Liver (tissue), 9 donors: ENCODE data around the gene TMEM134.

GRCh38 chr11:67076135-67076671 lies 19.6 kb downstream of the RHOD start:
- PRO-cap, 5 experiments, result peak in 1 of 5 experiments; most common plus-strand start chr11:67076430 (in 1)
- RAMPAGE, long total RNA, 2 experiments, result no peak in any of the 2 experiments
- RRBS, result no CpG with 5 or more reads among the region's 7 CpGs

- PRO-cap, 5 experiments, result no peak in any of the 5 experiments
- RAMPAGE, long total RNA, 2 experiments, result no peak in any of the 2 experiments
- RRBS, result no CpG with 5 or more reads among the region's 4 CpGs
These were observed 60.8 kb downstream of the KDM2A start for GRCh38 chr11:67179747-67180375.

DNA sequence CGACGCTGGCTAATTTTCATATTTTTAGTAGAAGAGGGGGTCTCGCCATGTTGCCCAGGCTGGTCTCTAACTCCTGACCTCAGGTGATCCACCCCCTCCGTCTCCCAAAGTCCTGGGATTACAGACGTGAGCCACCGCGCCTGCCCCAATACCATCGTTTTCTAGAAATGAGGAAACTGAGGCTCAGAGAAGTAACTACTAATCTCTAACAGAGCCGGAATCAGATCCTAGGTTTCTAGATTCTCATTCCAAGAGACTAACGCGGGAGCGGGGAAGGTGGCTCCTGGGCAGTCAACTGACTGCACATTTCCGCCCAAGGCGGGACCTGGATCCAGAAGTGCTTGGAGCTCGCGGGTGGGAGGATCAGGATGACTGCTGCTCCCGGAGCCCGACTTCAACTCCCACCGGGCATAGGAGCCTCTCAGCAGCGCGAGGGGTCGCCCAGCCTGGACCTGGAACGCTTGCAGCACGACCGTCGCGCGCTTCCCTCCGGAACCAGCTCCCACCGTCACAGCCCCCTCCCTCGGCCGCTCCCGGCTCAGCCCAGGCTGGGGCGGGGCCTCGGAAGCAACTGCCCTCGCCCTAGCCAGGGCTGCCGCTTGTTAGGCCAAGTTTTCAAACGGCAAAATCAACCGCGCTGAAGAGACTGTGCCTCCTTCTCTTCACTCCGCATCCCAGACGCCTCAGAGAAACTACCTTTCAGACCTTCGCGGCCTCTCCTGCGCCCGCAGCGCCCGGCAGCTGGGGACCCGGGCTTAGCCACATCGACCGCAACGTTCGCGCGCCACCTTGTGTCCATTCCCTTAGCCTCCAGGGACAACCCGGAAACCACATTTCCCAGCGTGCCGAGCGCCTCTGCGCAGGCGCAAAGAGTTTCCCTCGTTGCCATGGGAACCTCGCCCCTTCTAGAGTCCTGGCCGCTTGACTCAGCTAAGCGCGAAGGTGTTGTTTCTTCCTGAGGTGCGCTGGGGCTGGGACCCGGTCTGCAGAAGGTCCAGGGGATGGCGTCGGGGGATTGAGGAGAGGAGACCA lies 13.9 kb downstream of the SSH3 start:
- PRO-cap, 5 experiments, result peak in 5 of 5 experiments; most common plus-strand start position 334 of the sequence (in 1); most common minus-strand start position 497 of the sequence (in 4)
- RAMPAGE, long total RNA, 2 experiments, result no peak in any of the 2 experiments
- RRBS, result 1% methylated on average over 26 of the region's 70 CpGs

GRCh38 chr11:67349435-67350170 lies 3.7 kb downstream of the POLD4 start:
- PRO-cap, 5 experiments, result no peak in any of the 5 experiments
- RAMPAGE, long total RNA, 2 experiments, result no peak in any of the 2 experiments
- RRBS, result no CpG with 5 or more reads among the region's 4 CpGs

- PRO-cap, 5 experiments, result no peak in any of the 5 experiments
- RAMPAGE, long total RNA, 2 experiments, result no peak in any of the 2 experiments
- RRBS, result 6% methylated on average over 5 of the region's 25 CpGs
These were observed 1.9 kb downstream of the CLCF1 start for GRCh38 chr11:67371126-67372290.

GRCh38 chr11:67374377-67374876 lies 1.0 kb upstream of the CLCF1 start:
- PRO-cap, 5 experiments, result peak in 2 of 5 experiments; most common plus-strand start chr11:67374542 (in 2)
- RAMPAGE, long total RNA, 2 experiments, result no peak in any of the 2 experiments
- RRBS, result no CpG with 5 or more reads among the region's 15 CpGs

- PRO-cap, 5 experiments, result no peak in any of the 5 experiments
- RAMPAGE, long total RNA, 2 experiments, result no peak in any of the 2 experiments
- RRBS, result no CpG with 5 or more reads among the region's 16 CpGs
These were observed 4.8 kb upstream of the CARNS1 start for GRCh38 chr11:67410541-67411145.

DNA sequence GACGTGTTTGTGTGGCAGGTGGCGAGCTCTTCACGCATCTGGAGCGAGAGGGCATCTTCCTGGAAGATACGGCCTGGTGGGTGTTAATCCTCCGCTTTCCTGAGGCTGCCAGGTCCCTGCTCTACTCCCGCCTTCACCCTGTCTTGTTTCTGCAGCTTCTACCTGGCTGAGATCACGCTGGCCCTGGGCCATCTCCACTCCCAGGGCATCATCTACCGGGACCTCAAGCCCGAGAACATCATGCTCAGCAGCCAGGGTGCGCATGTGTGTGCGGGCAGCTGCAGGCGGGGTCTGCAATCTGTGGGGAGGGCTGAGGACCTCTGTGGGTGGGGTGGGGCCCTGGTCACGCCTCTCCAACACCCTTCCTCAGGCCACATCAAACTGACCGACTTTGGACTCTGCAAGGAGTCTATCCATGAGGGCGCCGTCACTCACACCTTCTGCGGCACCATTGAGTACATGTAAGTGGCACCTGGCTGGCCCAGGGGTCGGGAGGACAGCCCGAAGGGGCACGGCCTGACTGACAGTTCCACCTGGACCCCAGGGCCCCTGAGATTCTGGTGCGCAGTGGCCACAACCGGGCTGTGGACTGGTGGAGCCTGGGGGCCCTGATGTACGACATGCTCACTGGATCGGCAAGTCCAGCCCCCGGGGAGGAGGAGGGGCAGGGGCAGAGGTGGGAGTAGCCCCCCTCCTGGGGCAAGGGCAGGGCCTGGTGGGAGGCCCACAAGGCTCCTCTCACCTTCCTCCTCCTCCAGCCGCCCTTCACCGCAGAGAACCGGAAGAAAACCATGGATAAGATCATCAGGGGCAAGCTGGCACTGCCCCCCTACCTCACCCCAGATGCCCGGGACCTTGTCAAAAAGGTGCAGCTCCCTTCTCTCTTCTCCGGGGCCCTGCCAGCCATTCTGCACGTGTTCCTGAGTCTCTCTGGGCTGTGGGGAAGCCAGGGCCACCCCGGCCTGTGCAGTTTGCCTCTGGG lies 4.6 kb downstream of the RPS6KB2 start:
- PRO-cap, 5 experiments, result no peak in any of the 5 experiments
- RAMPAGE, long total RNA, 2 experiments, result no peak in any of the 2 experiments
- RRBS, result 81% methylated on average over 9 of the region's 33 CpGs

GRCh38 chr11:67438248-67438931 lies 908 bp upstream of the PTPRCAP start:
- PRO-cap, 5 experiments, result peak in 1 of 5 experiments; most common plus-strand start chr11:67438712 (in 1); most common minus-strand start chr11:67438679 (in 1)
- RAMPAGE, long total RNA, 2 experiments, result no peak in any of the 2 experiments
- RRBS, result 68% methylated on average over 6 of the region's 38 CpGs

DNA sequence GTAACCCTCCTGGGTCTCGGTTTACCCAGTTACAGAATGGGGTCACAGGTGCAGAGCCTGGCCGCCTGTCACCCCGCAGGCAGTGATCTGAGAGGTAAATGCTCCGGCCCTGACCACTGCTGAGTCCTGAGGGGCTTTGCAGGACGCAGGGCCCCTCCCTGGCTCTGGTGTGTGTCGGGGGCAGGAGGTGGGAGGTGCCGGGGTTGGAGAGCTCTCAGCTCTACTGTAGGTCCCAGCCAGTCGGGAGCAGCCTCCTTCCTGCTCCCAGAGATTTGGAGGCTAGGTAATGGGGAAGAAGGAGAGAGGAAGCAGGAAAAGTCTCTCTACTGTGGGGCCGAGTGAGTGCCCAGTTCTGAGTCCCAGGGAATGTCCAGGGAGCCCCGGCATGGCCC lies 543 bp downstream of the CORO1B start:
- PRO-cap, 5 experiments, result no peak in any of the 5 experiments
- RAMPAGE, long total RNA, 2 experiments, result no peak in any of the 2 experiments
- RRBS, result 38% methylated on average over 5 of the region's 10 CpGs

DNA sequence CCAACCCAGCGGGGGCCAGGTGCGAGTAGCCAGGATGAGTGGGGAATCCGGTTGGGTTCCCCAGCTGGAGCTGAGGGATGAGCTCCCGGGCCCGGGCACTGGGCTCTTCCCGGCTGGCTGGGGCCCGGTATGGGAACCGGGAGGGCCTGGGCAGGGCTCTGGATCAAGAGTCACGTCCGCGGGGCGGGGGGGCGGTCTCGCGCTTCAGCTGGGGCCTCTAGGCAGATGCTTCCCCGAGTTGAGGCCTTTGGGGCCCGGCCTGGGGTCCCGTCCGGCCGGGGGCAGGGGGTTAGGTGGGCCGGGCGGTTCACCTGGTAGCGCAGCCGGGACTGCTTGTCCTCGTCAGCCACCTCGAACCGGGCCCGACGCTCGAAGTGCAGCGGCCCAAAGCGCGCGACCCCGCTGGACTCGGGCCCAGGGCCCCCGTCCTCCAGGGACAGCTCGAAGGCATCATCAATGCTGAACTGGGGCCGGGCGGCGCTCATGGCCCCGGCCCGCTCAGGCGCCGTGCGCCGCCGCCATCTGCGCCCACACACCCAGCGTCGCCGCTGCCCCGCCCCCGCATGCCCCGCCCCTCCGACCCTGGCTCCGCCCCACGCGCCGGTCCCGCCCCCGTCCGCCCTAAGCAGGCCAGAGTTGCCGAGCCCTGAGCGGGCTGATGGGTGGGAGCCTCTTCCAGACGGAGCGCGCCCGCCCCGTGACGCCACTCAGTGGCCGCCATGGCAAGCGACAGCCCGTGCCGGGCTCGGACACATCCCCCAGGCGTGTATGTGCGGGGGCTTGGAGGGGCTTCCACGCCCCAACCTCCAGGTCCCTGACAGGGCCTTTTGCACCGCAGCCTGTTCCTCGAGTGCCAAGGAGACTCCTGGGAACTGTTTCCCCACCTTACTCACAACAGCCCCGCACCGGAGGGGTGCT lies at the start of gene TMEM134:
TMEM134 (minus strand) TSS at position 544 of the 918 bp plus-strand sequence.
- PRO-cap, 5 experiments, result peak in 5 of 5 experiments; most common plus-strand start position 633 of the sequence (in 5); most common minus-strand start position 504 of the sequence (in 2)
- RAMPAGE, long total RNA, 2 experiments, result start-site peak on the minus strand in 1 of 2 experiments, centred at position 534 of the sequence, 252 reads per replicate
- RRBS, result 2% methylated on average over 19 of the region's 83 CpGs

DNA sequence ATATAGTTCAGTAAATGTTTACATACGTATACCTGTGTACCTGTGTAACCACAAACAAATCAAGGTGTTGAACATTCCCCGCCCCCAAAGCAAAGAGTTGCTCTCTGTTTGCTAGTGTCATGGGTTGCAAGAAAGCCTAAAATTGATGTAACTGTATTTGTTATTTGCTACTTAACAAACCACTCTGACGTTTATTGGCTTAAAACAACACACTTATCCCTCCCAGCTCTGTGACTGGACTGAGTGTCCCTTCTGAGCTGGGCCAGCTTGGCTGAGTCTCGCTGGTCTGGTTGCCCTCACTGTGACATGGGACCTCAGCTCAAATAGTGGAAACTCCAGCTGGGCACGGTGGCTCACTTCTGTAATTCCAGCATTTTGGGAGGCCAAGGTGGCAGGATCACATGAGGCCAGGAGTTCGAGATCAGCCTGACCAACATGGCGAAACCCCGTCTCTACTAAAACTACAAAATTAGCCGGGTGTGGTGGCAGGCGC lies 25.5 kb upstream of the CABP2 start:
- PRO-cap, 5 experiments, result peak in 3 of 5 experiments; most common plus-strand start position 242 of the sequence (in 2); most common minus-strand start position 144 of the sequence (in 1)
- RAMPAGE, long total RNA, 2 experiments, result no peak in any of the 2 experiments
- RRBS, result no CpG with 5 or more reads among the region's 10 CpGs

DNA sequence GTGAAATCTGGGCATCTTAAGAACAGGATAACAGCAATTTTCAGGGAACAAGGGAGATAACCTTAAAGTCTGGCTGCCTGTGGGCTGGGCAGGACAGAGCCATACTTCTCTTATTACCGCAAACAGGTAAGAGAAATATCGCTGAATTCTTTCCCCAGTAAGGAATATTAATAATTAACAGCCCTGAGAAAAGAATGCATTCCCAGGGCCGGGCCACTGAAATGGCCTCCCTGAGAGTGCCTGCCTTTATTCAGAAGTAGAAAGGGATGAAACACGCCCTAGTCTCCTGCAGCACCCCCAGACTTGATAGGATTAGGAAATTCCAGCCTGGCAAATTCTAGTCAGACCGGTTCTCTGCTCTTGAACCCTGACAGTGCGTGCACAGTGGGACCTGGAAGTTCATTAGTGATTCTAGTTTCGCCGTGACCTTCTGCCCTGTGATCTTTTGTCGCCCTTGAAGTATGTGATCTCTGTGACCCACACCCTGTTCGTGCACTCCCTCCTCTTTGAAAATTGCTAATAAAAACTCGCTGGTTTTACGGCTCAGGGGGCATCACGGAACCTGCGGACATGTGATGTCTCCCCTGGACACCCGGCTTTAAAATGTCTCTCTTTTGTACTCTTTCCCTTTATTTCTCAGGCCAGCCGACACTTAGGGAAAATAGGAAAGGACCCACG lies 2.2 kb upstream of the GSTP1 start:
- PRO-cap, 5 experiments, result no peak in any of the 5 experiments
- RAMPAGE, long total RNA, 2 experiments, result no peak in any of the 2 experiments
- RRBS, result no CpG with 5 or more reads among the region's 17 CpGs

GRCh38 chr11:67652564-67652953 lies 2.0 kb upstream of the ACY3 start:
- PRO-cap, 5 experiments, result no peak in any of the 5 experiments
- RAMPAGE, long total RNA, 2 experiments, result no peak in any of the 2 experiments
- RRBS, result no CpG with 5 or more reads among the region's 6 CpGs

DNA sequence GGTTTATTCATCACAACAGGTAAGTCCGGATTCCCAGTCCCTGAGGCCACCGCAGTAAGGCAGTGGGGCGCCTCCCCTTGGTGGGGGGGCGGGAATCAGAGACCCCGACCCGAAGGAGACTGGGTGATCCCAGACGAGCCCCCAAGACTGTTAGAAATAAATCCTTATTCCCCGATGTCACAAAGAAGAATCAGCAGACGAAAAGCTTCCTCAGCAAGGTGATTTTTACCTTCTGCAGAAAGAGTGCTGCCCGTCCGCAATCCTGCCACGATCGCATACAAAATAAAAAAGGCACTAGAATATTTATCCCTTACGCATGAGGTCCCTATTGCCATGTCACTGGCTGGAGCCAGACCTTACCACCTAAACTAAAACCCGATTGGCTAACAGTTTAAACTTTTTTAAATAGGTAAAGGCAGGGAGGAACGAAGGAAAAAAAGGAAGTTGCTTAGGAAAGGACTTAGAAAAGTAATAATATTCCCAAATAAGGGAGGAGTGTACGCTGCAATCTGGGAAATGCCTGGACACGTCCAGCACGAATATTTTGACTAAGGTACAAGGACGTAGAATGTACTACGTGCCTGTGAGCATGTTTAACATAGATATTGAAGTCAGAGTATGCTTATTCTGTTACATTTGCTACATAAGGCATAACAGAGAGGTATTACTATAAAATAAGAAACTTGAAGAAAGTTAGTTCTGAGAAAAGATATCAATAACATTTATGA lies 21.2 kb upstream of the ALDH3B2 start:
- PRO-cap, 5 experiments, result no peak in any of the 5 experiments
- RAMPAGE, long total RNA, 2 experiments, result no peak in any of the 2 experiments
- RRBS, result no CpG with 5 or more reads among the region's 21 CpGs

GRCh38 chr11:68021211-68022033 lies 9.1 kb upstream of the NDUFS8 start:
- PRO-cap, 5 experiments, result no peak in any of the 5 experiments
- RAMPAGE, long total RNA, 2 experiments, result no peak in any of the 2 experiments
- RRBS, result no CpG with 5 or more reads among the region's 38 CpGs

DNA sequence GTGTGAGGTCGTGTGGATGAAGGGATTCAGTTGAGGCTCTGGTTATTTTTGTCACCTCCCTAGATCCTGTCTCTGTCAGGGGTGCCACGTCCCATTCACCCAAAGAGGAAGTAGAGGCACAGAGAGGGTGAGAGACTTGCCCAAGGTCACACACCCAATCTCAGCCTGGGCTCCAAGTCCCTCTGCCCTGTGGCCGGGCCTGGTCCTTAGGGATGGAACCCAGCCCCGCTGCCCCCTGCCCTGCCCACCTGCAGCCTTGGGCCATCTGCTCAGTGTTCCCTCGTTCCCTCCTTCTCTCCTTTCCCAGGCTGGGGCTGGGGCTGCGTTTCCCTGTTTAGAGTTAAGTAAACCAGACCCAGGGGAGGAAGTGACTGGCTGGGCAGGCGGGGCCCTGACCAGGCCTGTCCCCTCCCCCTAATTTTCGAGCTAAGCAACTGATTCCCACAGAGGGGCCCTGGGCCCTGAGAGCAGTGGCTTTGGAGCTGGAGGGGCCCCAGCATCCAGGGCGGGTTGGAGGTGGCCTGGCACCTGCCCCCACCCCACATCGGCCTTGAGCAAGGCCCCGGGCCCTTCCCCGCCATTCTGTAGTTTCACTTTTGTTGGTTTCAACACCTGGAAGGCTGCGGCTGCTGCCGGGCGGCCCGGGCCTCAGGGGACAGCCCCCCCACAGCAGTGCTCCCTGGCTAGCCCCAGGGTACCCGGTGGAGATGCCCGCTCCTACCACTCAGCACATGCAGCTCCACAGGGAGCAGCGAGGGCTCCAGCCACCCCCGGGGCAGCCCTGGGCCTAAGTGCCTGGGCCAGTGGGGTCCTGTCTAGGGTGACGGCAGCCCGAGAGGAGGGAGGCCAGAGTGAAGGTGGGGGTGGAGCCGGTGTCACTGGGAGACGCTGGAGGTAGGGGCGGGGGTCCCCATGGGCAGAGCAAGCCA lies 1.5 kb downstream of the TCIRG1 start:
- PRO-cap, 5 experiments, result peak in 4 of 5 experiments; most common plus-strand start position 446 of the sequence (in 2); most common minus-strand start position 302 of the sequence (in 2)
- RAMPAGE, long total RNA, 2 experiments, result no peak in any of the 2 experiments
- RRBS, result 20% methylated on average over 10 of the region's 25 CpGs

DNA sequence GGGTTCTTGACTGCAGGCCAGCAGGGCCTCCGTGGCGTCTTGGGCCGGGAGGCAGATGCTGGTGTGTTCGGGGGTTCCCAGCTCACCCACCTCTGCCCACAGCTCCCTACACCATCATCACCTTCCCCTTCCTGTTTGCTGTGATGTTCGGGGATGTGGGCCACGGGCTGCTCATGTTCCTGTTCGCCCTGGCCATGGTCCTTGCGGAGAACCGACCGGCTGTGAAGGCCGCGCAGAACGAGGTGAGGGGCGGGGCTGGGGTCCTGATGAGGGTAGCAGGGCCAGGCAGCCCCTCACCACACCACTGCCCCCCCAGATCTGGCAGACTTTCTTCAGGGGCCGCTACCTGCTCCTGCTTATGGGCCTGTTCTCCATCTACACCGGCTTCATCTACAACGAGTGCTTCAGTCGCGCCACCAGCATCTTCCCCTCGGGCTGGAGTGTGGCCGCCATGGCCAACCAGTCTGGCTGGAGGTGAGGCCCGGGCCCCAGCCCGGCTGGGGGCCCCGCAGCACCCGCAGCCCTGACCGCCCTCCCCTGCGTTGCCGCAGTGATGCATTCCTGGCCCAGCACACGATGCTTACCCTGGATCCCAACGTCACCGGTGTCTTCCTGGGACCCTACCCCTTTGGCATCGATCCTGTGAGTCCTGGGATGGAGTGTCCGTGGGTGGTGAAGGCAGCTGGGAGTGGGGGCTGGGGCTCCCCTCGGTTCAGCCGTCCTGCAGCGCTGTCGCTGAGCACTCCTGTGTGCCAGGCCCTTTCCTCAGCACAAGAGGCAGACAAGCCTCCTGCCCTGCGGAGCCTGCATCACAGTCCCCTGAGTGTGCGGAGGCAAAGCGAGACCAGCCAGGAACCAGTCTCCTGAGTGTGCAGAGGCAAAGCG lies 8.7 kb downstream of the TCIRG1 start:
- PRO-cap, 5 experiments, result no peak in any of the 5 experiments
- RAMPAGE, long total RNA, 2 experiments, result no peak in any of the 2 experiments
- RRBS, result 96% methylated on average over 12 of the region's 41 CpGs

- PRO-cap, 5 experiments, result no peak in any of the 5 experiments
- RAMPAGE, long total RNA, 2 experiments, result no peak in any of the 2 experiments
- RRBS, result no CpG with 5 or more reads among the region's 3 CpGs
These were observed 37.1 kb downstream of the TCIRG1 start for GRCh38 chr11:68076001-68076206.

DNA sequence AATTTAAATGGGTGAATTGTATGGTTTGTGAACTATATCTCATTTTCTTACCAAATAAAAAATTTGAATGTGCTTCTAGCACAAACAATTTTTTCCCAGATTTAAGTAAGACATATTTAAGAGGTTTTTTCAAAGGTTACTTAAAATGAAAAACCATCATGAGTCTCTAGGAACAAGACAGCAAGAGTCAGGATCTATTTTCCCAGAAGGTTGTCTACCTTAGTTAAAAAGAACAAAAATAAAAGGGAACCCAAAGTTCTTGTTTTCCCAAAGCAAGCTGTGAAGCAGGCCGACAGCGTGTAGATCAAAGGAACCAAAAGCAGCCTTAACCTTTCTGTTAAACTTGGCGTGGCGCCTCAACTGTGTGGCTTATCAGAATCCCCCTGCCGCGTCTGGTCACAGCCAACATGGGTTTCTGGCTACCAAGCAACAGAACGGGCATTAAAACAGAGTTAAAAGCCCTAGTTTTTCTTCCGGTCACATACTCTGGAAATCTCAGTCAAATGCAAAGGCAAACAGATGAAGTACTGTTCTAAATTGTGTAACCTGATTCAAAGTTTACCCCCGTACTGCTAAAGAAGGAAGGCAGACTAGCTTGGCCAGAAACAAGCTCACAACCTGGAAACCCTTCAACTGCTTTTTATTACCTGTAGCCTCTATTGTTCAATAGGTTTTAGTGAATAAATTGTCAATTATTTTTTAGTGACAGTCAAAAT lies 21.7 kb downstream of the CHKA start:
- PRO-cap, 5 experiments, result peak in 2 of 5 experiments; most common plus-strand start position 588 of the sequence (in 2); most common minus-strand start position 417 of the sequence (in 2)
- RAMPAGE, long total RNA, 2 experiments, result no peak in any of the 2 experiments
- RRBS, result no CpG with 5 or more reads among the region's 9 CpGs